ENCODE measurements around a stretch of chr2.

- PRO-cap: no peak
Measured at GRCh38 chr2:216634274-216634572, 1.0 kb downstream of the IGFBP2 start.

DNA sequence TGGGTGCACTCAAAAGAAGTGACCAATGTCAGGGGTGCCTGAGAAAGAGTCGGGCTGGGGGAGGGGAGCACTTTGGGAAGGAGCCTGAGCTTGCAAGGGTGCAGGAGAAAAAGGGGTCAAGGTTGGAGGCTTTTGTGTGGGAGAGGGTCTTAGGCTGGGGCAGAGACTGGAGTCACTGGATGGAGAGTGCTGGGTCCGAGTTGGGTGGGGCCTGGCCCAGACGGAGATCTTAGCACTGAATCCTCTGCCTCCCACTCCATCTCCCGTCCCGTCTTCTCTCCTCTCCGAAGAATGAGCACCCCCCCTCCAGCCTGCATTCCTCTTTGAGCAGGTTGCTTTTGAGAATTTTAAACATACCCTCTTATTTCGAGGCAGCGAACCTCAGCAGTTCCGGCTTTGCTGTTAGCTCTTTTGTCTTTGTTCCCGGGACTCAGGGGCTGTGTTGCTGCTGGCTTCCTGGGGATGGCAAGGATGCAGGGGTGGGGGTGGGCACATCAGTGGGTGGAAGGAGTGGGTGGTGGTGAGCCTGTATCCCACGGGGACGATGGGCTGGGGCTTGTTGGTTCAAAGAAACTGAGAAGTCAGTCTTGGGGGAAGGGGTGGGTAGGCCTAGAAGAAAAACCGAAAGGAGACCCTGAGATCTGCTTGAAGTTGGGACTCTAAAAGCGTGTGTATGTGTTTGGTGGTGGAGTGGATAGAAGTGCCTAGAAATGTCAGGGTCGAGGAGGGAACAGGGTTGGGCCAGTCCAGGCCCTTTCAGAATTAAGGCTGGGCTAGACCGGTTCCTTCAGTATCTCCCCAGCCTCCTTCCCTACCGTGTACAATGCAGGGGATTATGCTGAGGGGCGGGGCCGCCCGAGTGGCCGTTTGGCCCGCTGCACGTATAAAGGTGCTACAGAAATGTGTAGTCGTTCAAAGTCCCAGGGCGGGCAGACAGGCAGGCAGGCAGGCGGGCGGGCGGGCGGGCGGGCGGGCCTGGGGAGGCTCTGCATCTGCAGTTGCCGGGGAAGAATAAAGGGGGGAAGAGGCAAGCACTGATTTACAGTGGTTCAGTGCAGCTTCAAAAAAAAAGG lies 3.1 kb downstream of the IGFBP2 start:
- PRO-cap: bidirectional peak, plus-strand start at position 915 of the sequence, minus-strand start at position 808 of the sequence

- PRO-cap: no peak
Measured at GRCh38 chr2:216649371-216650270, 16.4 kb downstream of the IGFBP2 start.

GRCh38 chr2:216698795-216699378 lies 3.5 kb upstream of the IGFBP5 start:
- PRO-cap: no peak

GRCh38 chr2:216711367-216711659 lies 16.0 kb upstream of the IGFBP5 start:
- PRO-cap: no peak

DNA sequence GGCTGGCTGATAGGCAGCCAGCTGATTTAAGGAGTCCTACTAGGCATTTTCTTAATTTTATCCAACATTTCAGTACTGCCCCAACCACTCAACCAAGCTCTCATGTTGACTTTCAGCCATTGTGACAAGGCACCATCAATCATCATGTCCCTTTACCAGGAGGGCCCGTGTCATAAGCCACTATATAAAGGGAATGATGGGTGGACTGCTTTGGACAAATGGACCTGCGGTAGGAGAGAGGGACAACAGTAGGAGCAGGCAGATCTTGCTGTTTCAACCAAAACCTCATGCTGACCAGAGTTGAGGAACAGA lies 10.7 kb upstream of the TNP1 start:
- PRO-cap: no peak

GRCh38 chr2:217174399-217174714 lies 314.5 kb upstream of the TNP1 start:
- PRO-cap: no peak

DNA sequence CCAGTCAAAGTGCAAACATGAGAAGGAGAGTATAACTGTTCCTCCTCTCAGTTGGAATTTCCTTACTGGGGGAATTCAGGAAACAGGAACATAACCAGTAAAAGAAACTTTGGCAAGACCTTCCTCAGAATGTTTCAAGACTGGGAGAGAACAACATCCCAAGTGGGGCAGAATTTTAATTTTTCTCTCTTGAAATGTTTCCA lies 552.4 kb upstream of the TNP1 start:
- PRO-cap: no peak

DNA sequence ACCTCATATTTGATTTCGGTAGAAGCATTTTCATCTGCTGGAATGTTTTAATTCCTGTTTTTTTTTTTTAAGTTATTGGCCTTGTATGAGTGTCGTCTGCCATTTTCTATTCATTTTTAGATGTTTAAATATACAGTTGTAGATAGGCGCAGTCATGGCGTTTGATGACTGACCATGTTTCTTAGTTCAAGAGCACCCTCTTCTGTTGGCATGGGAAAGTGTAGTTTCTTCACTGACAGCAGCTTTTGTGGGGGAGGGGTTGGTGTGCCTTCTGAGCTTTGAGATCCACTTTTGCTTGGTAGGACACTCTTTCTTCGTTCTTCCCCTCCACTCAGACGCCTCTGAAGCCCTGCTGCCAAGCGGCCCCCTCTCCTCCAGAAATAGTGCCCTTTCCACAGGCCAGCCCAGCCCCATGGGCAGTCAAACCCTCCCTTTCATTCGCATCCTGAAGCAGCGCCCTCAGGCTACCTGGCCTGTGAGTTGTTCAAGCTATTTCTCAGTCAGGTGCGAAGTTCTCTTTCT lies 492.0 kb downstream of the TNS1 start:
- PRO-cap: no peak

DNA sequence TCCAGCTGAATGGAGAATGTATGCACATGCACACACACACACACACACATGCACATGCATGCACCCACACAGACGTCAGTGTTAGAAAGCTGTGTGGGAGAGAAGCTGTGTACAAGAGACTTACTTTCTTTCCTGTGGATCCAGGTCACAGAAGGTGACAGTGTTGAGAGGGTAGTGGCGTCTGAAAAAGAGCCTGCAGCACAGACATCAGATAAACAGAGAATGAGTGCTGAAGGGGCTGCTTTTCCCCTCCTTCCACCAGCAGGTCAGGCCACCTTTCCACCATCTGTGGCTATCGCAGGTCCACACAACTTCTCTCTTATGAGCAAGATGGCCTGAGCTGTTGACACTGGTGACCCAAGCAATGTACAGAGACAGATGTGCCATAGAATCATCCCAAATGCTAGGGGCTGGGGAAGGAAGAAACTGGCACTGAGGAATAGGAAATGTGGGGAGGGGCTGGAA lies 194.3 kb downstream of the TNS1 start:
- PRO-cap: no peak

DNA sequence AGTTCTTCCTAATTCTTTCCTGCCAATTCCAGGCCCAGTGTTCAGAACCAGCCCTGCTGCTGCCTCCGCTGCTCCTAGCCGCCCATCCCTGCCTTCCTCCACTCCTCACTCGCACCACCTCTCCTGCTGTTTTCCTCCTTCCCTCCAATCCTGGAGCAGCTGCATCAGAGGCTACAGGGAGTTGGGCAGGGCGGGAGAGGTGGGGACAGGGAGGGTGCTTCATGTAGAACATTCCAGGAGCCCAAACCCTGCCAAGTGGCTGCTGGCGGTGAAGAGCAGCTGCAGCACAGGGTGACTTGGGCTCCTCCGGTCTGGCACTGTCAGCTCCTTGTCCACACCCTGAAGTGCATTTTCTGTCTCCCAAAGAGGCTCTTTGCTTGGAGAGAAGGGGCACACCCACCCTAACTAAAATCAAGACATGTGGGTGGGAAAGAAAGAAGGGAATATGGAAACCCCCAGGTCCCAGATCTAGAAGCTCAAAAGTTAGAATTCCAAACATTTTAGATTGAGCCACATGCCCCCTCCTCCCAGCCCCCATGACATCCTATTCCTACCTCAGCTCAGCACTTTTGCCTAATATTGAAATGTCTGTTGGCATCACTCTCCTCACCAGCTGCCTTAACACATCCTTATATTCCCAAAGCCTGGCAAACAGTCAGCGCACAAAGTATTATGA lies 176.1 kb downstream of the TNS1 start:
- PRO-cap: no peak

DNA sequence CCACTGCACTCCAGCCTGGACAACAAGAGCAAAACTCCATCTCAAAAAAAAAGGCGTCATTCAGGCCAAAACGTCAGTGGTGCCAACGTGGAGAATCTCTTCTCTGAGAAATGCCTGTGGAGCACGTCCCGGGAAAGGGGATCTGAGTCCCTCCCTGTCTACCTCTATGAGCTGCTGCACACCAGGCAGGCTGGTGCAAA lies 173.6 kb downstream of the TNS1 start:
- PRO-cap: no peak

GRCh38 chr2:217903427-217904698 lies 98.9 kb downstream of the TNS1 start:
- PRO-cap: no peak

- PRO-cap: no peak
Measured at GRCh38 chr2:217922357-217923179, 80.2 kb downstream of the TNS1 start.

DNA sequence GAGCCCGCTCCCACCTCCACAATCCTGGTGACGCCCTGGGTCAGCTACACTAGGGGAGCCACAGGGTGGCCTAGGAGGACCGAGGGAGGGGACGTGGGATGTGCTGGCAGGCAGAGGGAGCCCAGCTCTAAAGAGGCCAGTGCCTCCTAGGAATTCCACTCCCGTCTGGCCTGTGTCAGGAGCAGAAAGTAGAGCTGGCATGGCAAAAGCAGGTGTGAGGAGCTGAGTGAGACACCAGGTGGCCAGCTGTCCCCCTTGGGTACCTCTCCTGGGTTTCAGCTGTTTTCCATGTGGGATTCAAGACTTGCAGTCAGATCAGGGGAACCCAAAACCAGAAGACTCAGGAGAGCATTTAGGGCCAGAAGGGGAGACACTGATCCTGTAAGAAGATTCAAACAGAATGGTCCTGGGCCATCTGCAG lies 49.1 kb downstream of the TNS1 start:
- PRO-cap: no peak

DNA sequence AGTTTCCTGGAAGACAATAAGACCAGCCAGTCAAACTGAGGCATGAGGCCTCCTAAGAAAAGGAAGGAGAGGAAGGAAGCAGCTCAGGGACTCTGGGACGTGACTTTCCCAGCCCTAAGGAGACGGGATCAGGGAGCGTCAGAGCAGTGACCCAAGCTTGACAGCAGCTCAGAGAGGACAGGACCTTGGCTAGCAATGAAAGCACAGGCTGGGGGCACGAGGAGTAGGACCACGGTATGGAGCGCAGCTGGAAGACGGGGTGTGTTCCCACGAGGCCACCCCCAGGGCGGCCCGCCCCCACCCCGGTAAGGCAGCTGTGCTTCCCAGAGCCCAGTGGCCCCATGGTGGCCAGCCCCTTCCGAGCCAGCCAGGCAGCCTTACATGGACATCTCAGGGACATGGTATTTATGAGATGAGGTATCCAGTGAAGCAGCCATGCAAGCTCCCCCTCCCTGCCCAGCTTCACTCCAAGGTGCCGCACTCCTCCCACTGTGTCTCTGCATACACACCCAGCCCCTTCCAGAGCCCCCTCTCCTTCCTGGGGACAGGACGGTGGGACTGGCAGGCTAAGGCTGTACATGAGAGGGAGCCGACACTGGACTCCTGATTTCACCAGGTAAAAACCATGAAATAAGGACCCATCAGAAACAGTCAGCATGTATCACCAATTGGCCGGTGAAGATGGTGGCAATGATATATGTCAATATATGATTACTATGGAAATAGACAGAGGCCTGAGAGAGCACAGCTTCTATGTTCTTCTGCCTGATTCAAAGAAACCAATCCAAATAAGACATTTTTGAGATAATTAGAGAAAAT lies 45.7 kb downstream of the TNS1 start:
- PRO-cap: no peak

- PRO-cap: no peak
Measured at GRCh38 chr2:217992995-217993639, 9.7 kb downstream of the TNS1 start.

DNA sequence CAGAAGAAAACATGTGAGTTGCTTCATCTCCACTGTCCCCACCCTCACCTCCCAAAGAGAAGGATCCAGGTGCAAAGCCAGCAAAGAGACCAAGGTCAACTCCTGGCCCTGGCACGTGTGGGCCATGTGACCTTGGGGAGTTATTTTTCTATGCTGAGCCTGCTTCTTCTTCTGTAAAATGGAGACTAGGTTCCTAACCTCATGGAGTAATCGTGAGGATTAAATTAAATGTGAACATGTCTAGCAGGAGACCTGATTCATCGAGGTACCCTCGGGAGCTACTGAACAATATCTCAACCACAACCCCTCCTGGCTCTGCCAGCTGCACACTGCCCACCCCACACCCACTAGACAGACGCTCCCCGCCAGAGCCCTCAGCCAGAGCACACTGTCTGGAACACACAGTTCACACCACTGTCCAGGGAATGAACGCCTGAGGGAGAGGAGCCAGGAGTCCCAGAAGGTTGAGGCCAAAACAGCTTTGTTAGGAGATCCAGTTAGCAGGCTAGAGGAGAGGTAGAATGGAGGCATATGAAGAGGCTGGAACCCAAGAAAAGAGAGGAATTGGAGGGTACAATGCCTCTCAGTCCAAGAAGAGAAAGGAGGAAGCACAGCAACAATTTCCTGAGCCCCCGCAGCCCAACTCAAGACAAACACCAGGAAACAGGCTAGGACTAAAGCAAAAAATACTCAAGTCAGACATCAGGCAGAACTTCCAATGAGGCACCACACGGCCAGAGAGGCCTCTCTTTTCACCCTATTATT lies 14.9 kb upstream of the TNS1 start:
- PRO-cap: no peak

DNA sequence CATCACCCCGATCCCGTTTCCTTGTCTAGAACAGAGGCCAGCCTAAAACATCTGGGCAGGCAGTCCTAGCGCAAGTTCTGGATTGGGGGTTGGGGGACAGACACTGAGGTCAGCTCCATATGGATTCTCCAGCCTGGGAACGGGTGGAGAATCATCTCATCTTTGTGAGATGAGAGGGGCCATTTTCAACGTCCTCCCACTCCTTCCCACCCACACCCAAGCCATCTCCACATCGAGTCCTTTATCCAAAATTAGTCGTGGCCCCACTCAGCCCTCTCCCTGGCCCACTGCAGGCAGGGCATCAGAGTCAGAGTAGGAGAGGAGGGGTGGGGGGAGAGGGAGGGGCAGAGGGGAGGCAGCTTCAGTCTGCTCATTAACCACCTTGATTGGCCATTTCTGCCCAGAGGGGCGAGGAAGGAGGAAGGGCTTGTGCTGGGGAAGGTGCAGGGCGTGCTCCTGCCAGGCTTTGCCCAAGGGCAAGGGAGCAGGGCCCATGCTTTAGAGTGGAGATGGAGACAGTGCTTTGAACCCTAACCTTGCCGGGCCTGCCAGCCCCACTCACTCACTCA lies 4.0 kb upstream of the RUFY4 start:
- PRO-cap: no peak

DNA sequence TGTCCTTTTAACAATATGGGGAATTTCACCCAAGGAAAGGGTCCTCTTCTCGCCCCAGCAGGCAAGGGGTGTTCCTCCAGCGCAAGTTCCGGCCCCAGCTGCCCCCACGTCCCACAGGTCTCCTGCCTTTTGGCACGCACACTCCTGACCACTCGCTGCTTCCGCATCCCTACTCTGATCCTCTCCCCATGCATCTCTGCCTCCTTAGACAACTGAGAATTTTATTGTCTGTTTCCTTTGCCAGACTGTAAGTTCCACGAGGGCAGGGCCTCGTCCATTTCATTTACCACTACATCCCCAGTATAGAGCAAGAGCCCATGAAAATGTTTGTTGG lies 631 bp upstream of the ARPC2 start:
- PRO-cap: no peak

All from Metastatic Lung Carcinoma in the Adrenal Gland (tissue), 1 donor.